Colic lymph node (tissue), 1 donor: ENCODE results near the gene ARHGAP24.

DNA sequence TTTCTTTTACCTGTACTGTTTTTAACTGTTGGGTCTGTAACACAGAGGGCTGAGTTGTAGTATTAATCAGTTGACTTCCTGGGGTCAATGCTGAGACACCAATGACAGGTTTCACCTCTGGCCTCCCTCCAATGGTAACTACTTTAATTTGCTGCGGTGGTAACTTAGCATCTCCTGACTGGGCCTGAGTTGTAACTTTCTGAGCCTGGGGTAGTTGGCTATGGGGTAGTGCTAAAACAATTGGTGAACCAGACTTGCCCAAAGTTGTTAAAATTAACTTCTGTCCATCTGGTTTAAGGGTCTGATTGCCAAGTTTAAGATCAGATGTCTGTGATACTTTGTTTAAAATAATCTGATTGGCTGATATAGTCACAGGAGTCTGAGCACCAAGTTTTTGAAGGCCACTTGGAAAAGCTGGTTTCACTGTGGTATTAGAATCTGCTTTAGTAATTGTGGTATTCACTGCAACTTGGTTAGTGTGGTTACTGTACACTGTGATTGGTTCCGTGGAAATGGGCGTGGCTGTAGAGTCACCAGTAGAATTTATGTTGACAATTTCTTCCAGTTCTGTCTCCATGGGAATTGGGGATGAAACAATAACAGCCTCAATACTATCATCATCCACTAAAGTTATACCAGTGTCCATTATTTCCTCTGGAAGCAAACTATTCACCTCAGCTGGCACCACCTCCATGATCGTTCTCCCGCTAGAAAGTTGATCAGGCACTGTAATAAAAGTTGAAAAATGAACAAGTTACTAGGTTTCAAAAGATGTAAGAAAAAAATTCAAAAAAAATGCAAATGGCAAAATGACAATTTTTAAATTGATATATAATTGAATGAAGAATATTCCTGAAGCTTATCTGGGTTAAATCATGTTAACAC, 26.2 kb downstream of the LIN54 start:
- PRO-cap, result no peak

- PRO-cap, result no peak
Observed at GRCh38 chr4:83051779-83052236, 16.8 kb downstream of the COPS4 start.

DNA sequence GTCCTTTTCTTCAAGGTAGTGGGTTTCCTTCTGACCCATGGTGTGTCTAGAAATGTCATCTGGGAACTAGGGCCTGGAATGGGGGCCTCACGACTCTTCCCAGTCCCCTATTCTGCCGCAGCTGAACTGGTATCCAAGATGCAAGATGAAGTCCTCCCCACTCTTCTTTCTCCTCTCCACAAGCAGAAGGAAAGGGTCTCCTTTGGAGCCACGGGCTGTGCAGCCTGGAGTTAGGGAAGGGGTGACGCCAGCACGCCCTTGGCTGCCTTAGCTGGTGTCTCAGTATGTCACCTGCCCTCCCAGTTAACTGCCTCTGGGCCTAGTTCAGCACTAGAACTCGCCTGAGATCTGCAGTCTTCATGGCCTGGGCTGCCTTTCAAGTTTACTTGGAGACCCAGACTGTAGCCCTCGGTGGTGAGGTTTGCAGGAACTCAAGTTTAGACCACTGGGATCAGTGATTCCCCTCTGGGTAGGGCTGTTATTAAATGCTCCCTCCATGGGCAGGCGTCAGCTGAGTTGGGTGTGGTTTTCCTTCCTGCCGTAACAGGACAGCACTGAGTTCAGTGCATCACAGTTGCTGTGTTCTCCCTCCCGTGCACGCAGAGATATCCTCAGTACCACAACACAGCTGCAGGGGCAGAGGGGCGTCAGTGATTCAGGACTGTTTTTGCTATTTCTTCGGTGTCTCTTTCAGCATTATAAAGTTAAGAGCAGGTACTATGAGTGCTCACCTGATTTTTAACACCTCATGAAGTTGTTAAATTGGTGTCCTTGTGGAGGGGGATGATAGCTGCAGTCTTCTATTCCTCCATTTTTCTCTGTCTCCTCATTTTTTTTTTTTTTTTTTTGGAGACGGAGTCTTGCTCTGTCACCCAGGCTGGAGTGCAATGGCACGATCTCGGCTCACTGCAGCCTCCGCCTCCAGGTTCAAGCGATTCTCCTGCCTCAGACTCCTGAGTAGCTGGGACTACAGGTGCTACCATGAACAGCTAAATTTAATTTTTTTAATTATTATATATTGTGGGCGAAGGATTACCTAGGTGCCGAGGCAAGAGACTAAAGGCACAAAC, 30.5 kb downstream of the PLAC8 start:
- PRO-cap, result no peak

DNA sequence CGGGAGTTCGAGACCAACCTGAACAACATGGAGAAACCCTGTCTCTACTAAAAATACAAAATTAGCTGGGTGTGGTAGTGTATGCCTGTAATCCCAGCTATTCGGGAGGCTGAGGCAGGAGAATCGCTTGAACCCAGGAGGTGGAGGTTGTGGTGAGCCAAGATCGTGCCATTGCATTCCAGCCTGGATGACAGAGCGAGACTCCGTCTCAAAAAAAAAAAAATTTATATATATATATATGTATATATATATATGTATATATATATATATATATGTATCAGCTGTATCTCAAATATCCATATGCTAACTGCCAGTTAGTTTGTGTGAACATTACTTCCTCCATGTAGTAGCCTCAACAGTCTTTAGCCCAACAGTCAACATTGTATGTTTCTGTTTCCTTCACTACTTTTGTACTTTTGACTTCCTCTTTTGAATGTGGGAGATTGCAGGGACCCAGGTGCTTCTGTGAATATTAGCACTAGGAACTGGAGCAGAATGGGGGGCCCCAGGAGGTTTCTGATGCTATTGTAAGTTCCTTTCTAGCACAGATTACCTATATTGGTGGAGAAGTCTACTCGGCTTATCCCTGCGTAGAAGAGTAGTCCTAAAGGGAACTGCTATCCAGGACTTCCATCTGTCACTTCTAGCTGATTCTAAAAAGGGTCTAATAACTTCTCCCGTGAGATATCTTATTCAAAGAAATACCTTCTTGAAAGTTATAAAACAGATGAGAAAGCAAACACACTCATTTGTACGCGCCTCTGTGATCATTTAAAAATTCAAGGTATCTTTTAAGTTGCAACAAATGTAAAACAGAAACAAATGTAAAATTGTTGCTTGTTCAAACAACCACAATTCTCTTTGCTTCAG, 2.3 kb downstream of the PLAC8 start:
- PRO-cap, result bidirectional peak, plus-strand start at position 432 of the sequence, minus-strand start at position 382 of the sequence

- PRO-cap, result no peak
Observed at GRCh38 chr4:83267299-83267893, 17.2 kb downstream of the COQ2 start.

DNA sequence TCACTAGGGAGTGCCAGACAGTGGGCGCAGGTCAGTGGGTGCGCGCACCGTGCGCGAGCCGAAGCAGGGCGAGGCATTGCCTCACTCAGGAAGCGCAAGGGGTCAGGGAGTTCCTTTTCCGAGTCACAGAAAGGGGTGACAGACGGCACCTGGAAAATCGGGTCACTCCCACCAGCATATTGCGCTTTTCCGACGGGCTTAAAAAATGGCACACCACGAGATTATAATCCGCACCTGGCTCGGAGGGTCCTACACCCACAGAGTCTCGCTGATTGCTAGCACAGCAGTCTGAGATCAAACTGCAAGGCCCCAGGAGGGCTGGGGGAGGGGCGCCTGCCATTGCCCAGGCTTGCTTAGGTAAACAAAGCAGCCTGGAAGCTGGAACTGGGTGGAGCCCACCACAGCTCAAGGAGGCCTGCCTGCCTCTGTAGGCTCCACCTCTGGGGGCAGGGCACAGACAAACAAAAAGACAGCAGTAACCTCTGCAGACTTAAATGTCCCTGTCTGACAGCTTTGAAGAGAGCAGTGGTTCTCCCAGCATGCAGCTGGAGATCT, 372.1 kb downstream of the NKX6-1 start:
- PRO-cap, result no peak

- PRO-cap, result no peak
Observed at GRCh38 chr4:84491347-84491875, 7.7 kb downstream of the NKX6-1 start.

- PRO-cap, result no peak
Observed at GRCh38 chr4:84938230-84938761, 28.2 kb downstream of the WDFY3 start.

DNA sequence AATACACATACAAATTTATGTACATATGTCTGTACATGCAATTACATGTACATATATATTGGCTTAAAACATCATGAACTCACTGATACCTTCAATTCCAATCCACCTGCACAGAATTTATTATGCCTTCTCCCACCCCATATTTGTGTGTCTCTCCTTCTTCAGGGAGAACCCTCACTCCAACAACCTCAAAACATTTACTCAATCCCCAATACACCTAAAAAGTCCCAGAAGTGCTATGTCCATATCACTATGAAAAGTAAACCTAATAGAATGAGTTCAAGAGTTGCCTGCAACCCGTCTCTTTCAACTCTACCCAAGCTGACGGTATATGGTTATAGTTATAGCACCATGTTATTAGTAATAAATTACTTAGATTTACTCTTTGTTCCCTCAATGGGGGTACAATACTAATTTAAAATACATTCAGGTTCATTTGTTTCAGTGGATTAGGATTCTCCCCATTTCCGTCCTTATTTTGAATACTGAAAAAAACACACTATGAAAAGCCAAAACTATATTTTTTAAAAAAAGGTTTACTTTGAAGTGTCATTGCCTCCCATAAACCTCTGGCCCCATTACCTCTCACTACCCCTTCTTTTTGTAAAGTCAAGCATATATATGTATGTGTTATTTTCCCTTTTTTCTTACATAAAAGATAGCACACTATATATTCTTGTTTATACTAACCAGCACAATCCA, 26.4 kb downstream of the WDFY3 start:
- PRO-cap, result no peak

- PRO-cap, result bidirectional peak, plus-strand start at chr4:85475071, minus-strand start at chr4:85474856; bidirectional peak, plus-strand start at chr4:85475403, minus-strand start at chr4:85475303; bidirectional peak, plus-strand start at chr4:85475771, minus-strand start at chr4:85475776
Observed at GRCh38 chr4:85474589-85475926, at the start of gene ARHGAP24. Gene ARHGAP24, plus strand, starts transcription at chr4:85475150.

GRCh38 chr4:85607634-85608100, 132.7 kb downstream of the ARHGAP24 start:
- PRO-cap, result bidirectional peak, plus-strand start at chr4:85607910, minus-strand start at chr4:85607873

DNA sequence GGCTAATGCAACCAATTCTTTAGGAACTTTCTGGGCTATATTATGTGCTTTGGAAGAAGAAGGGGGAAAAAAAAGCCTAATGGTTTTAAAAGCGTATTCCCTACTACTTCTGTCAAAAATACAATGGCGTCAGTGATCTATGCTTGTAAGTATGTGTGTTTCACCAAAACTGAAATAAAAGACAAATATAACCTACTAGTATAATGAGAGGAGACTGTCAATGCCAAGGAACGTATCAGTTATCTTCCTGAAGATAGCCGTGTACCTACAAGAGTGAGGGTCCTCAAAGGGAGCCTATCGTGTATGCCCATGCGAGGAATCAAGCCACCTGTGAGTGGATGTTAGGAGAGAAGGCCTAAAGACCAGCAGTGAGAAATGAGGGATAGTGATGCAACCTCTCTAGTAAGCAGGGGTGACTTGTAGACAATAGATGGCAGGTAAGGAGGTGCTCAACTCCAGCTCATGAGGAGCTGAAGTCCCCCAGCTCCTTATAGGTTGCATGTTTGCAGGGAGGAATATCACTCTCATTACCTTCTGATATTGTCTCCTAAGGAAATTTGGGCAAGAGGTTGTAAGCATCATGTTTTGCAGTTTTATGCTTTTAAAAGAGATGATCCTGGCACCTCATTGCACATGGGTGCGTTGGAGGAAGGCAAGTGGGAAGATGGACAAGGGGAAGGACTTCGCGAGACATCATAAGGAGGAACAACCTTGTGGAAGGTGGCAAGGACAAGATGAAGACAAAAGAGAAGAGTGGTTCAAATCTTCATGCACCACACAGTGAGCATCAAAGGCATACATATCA, 283.2 kb downstream of the ARHGAP24 start:
- PRO-cap, result no peak

GRCh38 chr4:85762245-85762543, 287.2 kb downstream of the ARHGAP24 start:
- PRO-cap, result no peak

GRCh38 chr4:85827524-85828691, 353.0 kb downstream of the ARHGAP24 start:
- PRO-cap, result no peak

DNA sequence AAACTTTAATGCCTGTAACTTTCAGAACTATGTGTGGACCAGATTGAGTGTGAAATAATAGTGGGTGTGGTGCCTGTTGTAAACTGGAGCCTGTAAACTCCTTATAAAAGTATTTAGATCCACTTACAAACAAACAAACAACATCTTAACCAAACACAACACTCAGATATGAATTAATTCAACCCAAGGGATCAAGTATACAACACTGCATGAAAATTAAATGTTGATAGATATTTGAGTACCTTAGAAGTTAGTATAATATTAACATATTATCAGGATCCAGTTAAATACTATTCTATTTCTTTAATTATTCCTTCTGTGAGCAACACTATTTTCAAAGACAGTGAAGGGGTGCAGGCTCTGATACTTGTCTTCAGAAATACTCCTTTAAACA, 437.5 kb downstream of the MAPK10 start:
- PRO-cap, result no peak

GRCh38 chr4:85928805-85929663, 430.8 kb downstream of the MAPK10 start:
- PRO-cap, result no peak

DNA sequence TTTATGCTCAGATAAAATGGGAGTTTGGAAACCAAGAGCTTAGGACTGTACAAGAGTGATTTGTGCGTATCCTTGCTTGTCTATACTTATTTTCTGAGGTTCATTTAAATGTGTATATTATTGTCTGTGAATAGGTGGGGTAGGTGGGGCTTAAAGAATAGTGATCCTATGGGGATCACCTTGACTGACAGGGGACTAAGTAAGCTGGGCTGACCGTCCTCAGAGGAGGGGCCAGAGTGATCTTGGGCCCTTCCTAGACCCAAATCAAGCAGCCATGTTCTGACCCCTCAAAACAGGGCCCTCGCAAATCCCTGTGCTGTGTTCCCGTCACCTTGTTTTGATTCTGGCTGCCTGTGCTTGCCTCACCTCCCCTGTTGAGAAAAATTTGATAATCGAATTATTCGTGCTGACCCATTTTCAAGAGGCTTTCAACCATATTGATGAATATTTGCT, 428.7 kb downstream of the MAPK10 start:
- PRO-cap, result no peak

- PRO-cap, result no peak
Observed at GRCh38 chr4:86582456-86582867, 11.7 kb upstream of the PTPN13 start.

- PRO-cap, result bidirectional peak, plus-strand start at chr4:86935384, minus-strand start at chr4:86935342; bidirectional peak, plus-strand start at chr4:86935688, minus-strand start at chr4:86935564; bidirectional peak, plus-strand start at chr4:86936011, minus-strand start at chr4:86935947
Observed at GRCh38 chr4:86935266-86936045, 645 bp downstream of the AFF1 start.

DNA sequence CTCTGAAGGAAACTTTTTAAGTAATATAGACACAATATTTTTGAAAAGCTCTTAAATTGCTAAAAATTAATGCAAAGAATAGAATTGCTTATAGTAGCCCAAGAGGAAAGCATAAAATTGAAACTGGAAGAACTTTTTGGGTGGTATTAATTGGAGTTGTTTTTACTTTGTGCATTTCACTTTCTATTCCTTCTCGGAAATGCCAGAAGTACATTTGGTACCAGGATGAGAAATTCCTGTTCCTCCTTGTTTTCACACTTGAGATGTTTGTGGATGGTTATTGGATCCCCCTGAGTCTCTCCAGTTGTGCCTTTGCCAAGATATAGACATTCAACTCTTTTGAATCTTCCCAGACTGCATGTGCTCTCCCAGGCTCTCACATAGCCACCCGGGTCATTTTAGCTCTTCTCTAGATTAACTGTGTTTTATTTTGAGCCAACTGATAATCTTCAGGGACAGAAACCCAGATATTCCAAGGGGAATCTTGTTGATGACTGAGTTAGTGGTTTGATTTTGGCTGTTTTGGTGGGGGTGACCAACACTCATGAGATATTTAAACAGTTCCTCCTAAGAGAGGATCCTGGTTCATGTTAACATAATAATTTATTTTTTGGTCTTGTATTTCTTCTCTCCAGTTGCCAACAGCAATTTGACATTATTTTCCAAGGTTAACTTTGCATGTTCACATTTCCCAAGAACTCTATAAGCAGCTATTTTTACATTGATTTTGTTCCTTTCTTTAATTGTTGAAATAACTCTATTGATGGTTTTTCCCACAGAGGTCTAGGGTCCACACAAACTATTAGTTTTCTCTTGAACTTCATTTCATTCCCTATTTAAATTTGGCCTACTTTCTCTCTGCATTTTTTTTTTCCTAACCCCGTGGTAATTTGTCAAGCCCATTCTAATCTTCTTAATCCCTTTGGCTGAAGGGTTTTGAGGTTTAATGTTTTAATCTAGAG, 120.7 kb downstream of the AFF1 start:
- PRO-cap, result no peak